Breast (tissue), 4 donors: Measurements from ENCODE around the genes IFT80, SMC4 and ARL14.

DNA sequence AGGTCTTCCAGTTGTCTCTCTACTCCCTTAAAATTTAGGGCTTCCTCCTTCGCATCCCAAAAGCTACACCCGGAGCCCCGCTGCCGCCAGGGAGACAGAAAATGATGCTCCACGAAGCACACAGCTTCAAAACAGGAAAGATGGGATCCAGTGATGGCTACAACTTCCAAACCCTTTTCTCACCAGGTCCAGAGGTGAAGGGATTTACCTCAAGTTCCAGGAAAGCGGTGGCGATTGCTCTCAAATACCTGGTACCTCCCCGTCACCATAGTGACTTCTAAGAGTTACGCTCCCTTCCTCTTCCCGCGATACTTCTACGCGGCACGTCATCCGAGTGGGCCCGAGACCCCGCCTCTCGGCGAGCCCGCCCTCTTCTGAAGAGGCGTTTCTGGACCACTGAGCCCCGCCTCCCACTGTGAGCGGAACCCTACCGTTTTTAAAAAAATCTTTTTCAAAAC is at the start of gene IFT80:
IFT80 (minus strand) TSS at position 288 of the 458 bp plus-strand sequence.
- PRO-cap, 3 experiments, result peak in 3 of 3 experiments; most common plus-strand start position 377 of the sequence (in 3); most common minus-strand start position 279 of the sequence (in 3)
- RRBS, result no CpG with 5 or more reads among the region's 24 CpGs

- PRO-cap, 3 experiments, result peak in 3 of 3 experiments; most common plus-strand start chr3:160399651 (in 3); most common minus-strand start chr3:160399530 (in 2)
- RRBS, result 2% methylated on average over 5 of the region's 53 CpGs
Observed at GRCh38 chr3:160399396-160400198, at the start of gene SMC4. TSS of gene SMC4 (plus strand) at chr3:160399650.

DNA sequence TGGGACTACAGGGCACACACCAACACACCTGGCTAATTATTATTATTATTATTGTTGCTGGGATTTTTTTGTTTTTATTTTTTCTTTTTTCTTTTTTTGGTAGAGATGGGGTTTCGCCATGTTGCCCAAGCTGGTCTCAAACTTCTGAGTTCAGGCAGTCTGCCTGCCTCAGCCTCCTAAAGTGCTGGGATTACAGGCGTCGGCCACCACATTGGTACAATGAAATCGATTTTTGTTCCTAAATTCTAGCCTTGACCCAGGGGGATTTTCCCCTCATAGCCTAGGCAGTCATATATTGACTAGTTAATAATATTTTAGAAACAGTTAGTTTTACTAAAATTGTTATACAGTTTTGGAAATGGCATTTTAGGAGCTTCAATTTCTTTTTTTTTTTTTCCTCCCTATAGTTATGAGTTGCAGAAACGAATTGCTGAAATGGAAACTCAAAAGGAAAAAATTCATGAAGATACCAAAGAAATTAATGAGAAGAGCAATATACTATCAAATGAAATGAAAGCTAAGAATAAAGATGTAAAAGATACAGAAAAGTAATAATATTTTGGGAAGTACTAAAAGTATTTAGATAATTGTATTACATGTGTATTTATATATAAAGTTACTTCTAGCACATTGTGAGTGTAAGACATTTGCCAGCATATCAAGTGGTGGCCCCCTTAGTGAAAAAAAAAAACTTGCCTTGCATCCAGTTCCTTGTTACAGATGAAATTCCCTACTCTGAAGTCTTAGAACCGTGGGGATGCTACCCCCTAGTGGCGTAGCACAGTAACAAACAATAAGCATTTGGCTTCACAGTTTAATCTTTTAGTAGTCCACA is 13.8 kb downstream of the SMC4 start:
- PRO-cap, 3 experiments, result no peak in any of the 3 experiments
- RRBS, result no CpG with 5 or more reads among the region's 7 CpGs

DNA sequence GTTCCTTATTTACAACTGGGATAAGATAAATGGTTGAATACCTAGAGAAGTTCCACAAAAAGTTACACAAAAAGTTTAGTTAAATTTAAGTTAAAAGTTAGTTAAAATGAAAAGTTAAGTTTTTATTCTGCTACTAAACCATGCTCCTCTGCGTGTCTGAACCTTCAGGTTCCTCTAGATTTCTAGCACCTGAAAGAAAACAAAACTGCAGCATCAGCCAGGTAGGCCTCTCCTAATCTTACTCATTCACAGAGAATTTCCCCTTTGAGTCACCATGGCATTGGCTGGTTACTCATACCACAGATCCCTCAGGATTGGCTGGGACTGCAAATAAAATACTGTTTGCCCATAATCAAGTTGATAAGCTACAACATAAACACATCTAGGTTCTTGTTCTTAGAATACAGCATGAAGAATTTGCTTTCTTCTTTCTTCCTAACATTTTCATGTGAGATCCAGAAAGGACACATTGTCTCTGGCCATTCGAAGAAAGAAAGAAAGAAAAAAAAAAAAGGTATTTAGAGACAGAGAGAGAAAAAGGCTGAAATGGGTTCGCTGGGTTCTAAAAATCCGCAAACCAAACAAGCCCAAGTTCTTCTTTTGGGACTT is at the start of gene ARL14:
ARL14 (plus strand) TSS at position 360 of the 609 bp plus-strand sequence.
- PRO-cap, 3 experiments, result no peak in any of the 3 experiments
- RRBS, result no CpG with 5 or more reads among the region's 4 CpGs

- PRO-cap, 3 experiments, result no peak in any of the 3 experiments
- RRBS, result no CpG with 5 or more reads among the region's 7 CpGs
Observed at GRCh38 chr3:160677410-160678202, 646 bp downstream of the ARL14 start.

DNA sequence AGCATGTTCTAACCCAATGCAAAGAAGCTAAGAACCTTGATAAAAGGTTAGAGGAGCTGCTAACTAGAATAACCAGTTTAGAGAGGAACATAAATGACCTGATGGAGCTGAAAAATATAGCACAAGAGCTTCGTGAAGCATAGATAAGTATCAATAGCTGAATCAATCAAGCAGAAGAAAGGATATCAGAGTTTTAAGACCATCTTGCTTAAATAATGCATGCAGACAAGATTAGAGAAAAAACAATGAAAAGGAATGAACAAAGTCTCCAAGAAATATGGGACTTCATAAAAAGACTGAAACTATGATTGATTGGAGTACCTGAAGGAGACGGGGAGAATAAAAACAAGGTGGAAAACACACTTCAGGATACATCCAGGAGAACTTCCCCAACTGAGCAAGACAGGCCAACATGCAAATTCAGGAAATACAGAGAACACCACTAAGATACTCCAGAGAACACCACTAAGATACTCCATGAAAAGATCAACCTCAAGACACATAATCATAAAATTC is 130.9 kb downstream of the PPM1L start:
- PRO-cap, 3 experiments, result no peak in any of the 3 experiments
- RRBS, result no CpG with 5 or more reads among the region's 2 CpGs

GRCh38 chr3:160995460-160996255 is 109.5 kb downstream of the B3GALNT1 start:
- PRO-cap, 3 experiments, result no peak in any of the 3 experiments
- RRBS, result no CpG with 5 or more reads among the region's 4 CpGs

- PRO-cap, 3 experiments, result no peak in any of the 3 experiments
Observed at GRCh38 chr3:161077150-161077481, 28.0 kb downstream of the B3GALNT1 start.

DNA sequence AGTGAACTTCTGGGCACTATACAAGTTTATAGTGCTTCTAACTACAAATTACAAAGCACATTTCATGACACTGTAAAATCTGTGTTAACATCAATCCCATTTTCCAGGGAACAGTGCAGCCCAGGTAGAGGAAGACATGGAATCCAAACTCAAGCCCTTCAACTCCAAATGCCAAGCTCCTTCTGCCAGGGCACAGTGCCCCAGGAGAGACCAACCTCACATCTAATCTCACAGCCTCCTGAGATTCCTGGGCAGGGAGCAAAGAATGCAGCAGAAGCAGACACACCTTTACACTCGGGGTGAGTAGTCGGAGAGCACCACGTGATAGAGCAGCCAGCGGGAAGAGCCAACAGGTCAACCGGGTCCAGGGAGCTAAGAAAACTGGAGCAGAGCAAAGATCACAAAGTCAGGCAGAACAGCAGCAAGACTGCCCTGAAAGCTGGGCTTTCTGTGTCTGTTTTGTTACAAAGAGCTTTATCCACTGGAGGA is 4.3 kb downstream of the B3GALNT1 start:
- PRO-cap, 3 experiments, result no peak in any of the 3 experiments
- RRBS, result no CpG with 5 or more reads among the region's 5 CpGs

DNA sequence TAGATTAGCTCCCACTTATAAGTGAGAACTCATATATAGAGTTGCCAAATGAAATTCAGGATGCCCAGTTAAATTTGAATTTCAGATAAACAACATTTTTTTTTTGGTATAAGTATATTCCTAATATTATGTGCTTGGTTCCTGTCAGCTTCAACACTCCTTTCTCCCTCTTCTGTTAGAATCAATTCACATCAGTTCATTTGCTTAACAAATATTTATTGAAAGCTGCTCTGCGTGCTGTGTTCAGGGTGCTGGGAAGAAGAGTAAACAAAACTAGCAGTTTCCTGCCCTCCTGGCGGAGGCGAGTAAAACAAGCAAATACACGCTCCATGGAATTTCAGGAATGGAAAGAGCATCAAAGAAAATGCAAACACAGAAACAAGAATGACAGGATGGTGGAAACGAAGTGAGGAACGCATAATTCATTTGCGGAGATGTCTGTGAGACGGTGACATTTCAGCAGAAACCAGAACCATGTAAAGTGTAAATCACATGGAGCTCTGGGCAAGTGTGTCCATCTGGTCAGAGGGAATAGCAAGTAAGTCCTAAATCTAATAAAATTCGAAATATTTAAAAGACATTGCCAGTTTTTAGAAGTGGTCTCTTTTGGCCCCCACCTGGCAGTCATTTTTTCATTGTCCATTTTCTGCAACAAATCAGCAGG is 49.4 kb upstream of the SPTSSB start:
- PRO-cap, 3 experiments, result no peak in any of the 3 experiments
- RRBS, result no CpG with 5 or more reads among the region's 9 CpGs

DNA sequence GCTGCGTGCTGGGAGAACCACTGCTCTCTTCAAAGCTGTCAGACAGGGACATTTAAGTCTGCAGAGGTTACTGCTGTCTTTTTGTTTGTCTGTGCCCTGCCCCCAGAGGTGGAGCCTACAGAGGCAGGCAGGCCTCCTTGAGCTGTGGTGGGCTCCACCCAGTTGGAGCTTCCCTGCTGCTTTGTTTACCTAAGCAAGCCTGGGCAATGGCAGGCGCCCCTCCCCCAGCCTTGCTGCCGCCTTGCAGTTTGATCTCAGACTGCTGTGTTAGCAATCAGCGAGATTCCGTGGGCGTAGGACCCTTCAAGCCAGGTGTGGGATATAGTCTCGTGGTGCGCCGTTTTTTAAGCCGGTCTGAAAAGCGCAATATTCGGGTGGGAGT is 914.6 kb downstream of the OTOL1 start:
- PRO-cap, 3 experiments, result no peak in any of the 3 experiments
- RRBS, result no CpG with 5 or more reads among the region's 12 CpGs

GRCh38 chr3:163498716-163499195 is 1579.5 kb downstream of the SI start:
- PRO-cap, 3 experiments, result no peak in any of the 3 experiments
- RRBS, result no CpG with 5 or more reads among the region's 24 CpGs

DNA sequence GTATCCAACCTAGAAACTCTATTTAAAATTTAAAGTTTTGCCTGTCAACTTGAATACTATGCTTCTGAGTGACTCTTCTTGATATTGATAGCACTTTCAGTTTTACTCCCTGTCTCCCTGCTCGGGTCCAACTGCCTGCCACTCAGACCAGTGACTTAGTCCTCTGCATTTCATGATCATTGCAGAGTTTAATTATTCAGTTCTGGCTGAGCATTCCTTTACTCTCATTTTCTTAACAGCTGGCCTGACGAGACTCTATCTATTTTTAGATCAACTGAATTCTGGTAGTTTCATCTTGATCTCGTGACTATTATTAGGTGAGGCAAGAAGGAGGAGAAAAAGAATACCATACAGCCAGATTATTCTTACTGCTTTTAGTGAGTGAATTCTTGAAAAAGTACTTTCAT is 617.4 kb downstream of the SI start:
- PRO-cap, 3 experiments, result no peak in any of the 3 experiments
- RRBS, result no CpG with 5 or more reads among the region's 3 CpGs

GRCh38 chr3:167723669-167724451 is 10.8 kb downstream of the PDCD10 start:
- PRO-cap, 3 experiments, result no peak in any of the 3 experiments
- RRBS, result no CpG with 5 or more reads among the region's 4 CpGs

GRCh38 chr3:167992566-167992927 is 103.2 kb downstream of the GOLIM4 start:
- PRO-cap, 3 experiments, result no peak in any of the 3 experiments

DNA sequence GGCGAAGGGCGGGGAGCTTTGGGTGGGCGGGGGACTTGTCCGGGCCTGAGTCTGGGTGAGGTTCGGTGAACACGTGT is 291 bp upstream of the GOLIM4 start:
- PRO-cap, 3 experiments, result no peak in any of the 3 experiments
- RRBS, result under 1% methylated on average over 3 of the region's 6 CpGs

- PRO-cap, 3 experiments, result no peak in any of the 3 experiments
- RRBS, result no CpG with 5 or more reads among the region's 4 CpGs
Observed at GRCh38 chr3:169232810-169233353, 430.6 kb downstream of the MECOM start.

- PRO-cap, 3 experiments, result no peak in any of the 3 experiments
- RRBS, result no CpG with 5 or more reads among the region's 1 CpG
Observed at GRCh38 chr3:169299725-169300242, 363.7 kb downstream of the MECOM start.

DNA sequence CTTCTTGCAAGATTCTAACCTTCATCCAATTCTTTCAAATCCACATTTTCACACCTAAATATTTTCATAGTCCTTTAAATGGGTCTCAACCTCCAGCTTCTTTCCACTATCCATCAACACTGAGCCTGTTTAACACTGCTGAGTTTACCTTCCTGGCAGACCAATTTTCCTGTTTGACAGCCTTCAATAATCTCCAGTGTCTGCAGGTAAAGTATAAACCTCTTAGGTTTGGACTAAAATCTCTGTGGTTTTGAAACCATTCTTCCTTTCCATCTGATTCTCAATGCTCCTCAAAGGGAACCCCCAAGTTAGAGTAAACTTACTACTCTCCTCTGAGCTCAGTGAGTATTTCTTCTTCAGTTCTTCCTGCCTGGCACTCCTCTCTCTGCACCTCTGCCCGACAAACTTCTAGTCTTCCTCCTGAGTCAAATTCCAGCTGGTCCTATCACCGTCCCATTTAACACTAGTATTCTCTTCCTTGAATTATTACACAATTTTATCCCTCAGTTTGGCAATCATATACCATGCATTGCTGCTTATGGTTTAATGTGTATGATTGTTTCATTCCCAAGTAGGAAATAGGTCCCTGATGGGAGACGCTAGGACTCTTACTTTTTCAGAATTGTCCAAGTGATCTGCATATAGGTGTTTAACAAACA is 279.9 kb downstream of the MECOM start:
- PRO-cap, 3 experiments, result no peak in any of the 3 experiments
- RRBS, result no CpG with 5 or more reads among the region's 3 CpGs

- PRO-cap, 3 experiments, result no peak in any of the 3 experiments
- RRBS, result no CpG with 5 or more reads among the region's 8 CpGs
Observed at GRCh38 chr3:169387746-169388482, 275.6 kb downstream of the MECOM start.